Measurements from ENCODE around the genes CYB5R2, NLRP10, LMO1 and STK33.

GRCh38 chr11:7600222-7600985 is 72.9 kb downstream of the CYB5R2 start:
- PRO-cap: no peak

- PRO-cap: no peak
These were observed 61.2 kb downstream of the CYB5R2 start for GRCh38 chr11:7612012-7612566.

DNA sequence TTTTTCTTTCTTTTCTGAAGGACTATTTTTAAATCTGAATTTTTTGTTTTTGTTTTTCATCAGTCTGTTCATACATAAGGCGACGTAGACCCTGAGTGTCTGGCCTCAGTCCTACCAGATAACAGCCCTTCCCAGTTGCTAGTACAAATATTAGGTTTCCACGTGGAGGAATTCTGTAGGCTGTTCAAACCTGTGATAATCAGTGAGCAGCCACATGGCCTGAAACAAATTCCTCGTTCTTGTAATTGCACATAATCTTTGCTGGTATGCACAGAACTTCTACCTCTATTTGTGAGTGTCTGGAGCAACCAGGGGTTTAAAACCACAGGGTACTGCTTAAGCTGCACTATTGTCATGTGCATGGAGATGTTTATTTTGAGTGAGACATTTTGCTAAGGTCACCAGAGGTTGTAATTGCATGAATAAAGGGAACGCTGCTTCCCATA is 60.7 kb downstream of the CYB5R2 start:
- PRO-cap: no peak

GRCh38 chr11:7639390-7640097 is 33.8 kb downstream of the CYB5R2 start:
- PRO-cap: no peak

GRCh38 chr11:7665695-7666043 is 7.6 kb downstream of the CYB5R2 start:
- PRO-cap: no peak

GRCh38 chr11:7673308-7674502 is at the start of gene CYB5R2:
Gene CYB5R2 (minus strand): TSS chr11:7673500.
- PRO-cap: bidirectional peak, plus-strand start at chr11:7673624, minus-strand start at chr11:7673492; bidirectional peak, plus-strand start at chr11:7674338, minus-strand start at chr11:7674183

DNA sequence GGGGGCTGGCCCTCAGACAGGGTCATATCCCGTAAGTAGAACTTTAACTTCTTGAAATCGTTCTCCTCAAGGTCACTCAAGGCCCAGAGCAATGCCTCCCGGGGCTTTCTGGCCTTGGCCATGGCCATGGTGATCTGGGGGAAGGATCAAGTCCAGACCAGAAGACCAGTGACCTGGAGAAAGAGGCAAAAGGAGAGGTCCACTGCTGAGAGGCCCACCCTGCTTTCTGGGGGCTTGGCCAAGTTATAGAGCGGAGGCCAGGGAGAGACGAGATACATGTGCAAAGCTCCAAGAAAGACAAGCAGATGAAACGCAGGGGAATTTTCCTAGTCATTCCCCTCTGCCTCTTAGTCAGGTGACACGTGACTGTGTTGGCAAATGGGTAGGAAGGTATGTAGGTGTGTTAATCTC is 1.9 kb downstream of the NLRP10 start:
- PRO-cap: no peak

- PRO-cap: no peak
These were observed at the start of gene NLRP10 for GRCh38 chr11:7965249-7965512. Gene NLRP10 (minus strand): TSS chr11:7965447.

- PRO-cap: no peak
These were observed at the start of gene LMO1 for GRCh38 chr11:8263572-8264018. Gene LMO1 (minus strand): TSS chr11:8263878.

- PRO-cap: no peak
These were observed 4.0 kb upstream of the LMO1 start for GRCh38 chr11:8267729-8268084.

- PRO-cap: no peak
These were observed 4.8 kb upstream of the LMO1 start for GRCh38 chr11:8268381-8269059.

GRCh38 chr11:8562219-8562870 is 31.7 kb downstream of the STK33 start:
- PRO-cap: no peak

GRCh38 chr11:8593843-8594814 is at the start of gene STK33:
Gene STK33 (minus strand): TSS chr11:8594228.
- PRO-cap: bidirectional peak, plus-strand start at chr11:8594359, minus-strand start at chr11:8594251

DNA sequence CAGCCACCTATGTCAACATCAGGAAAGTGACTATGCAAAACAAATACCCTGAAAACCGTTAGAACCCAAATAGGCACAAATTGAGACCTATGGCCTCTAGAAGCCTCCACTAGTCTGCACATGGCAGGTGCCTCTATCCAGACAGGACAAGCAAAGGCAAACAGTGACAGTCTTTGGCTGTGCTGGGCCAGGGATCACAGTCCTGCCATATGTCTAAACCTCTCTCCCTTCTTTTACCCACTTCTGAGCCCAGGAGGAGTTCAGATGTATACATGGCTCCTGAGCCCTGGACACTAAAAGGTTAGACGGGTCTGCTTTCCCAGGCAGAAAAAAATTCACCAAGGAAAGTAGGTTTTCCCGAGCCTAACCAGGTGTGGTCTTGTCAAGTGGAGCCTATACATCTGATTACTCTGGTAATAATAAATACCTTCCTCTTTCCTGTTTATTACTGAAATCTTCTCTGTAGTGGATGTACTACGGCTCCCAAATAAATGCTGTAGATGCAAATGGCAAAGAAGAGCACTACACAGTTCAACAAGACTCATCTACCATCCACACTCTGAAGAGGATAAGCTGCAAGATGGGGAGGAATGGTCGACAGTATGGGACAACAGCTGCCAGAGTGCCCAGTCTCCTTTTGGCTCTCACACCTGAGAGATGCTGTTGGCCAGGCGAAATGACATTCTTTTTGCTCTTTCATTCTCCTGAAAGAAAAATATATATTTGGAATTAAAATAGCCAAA is 23.4 kb upstream of the STK33 start:
- PRO-cap: no peak

GRCh38 chr11:8647956-8648327 is 34.5 kb downstream of the TRIM66 start:
- PRO-cap: no peak

- PRO-cap: no peak
These were observed 33.7 kb downstream of the RPL27A start for GRCh38 chr11:8716204-8716750.

DNA sequence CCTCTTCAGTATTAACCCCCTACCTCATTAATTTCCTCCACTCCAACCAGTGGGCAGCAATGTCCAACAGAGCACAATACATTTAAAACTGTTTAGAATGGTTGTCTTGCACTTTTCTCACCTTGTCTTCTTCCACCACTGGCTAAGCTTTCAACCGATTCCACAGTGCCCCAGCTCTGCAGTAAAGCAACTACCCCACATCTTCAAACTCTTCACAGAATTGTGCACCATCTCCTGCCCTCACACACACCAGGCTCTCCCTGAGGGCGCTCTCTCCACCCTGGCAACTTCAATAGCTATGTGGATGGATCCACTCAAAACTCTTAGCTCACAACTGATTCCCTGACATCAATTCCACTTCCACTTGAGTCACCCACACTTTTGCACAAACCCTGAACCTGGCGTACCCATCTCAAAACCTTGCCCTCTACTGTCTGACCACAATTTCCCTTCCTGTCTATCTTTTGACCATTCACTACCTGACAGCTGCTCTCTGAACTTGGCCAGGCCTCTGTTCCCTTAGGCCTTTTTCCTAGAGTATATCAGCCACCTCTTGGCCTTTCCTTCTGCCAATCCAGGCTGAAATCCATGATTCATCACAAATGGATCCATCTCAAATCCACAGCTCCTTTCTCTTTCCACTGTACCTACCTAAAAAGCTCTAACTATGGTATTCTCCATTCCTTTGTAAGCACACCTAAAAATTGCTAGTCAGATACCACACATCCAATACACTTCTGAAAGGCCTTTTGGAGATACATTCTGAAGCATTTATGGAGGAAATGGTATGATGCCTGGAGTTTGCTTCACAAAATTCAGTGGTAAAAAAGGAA is 21.9 kb downstream of the DENND2B start:
- PRO-cap: no peak

GRCh38 chr11:8808575-8808847 is 2.0 kb downstream of the DENND2B start:
- PRO-cap: no peak

DNA sequence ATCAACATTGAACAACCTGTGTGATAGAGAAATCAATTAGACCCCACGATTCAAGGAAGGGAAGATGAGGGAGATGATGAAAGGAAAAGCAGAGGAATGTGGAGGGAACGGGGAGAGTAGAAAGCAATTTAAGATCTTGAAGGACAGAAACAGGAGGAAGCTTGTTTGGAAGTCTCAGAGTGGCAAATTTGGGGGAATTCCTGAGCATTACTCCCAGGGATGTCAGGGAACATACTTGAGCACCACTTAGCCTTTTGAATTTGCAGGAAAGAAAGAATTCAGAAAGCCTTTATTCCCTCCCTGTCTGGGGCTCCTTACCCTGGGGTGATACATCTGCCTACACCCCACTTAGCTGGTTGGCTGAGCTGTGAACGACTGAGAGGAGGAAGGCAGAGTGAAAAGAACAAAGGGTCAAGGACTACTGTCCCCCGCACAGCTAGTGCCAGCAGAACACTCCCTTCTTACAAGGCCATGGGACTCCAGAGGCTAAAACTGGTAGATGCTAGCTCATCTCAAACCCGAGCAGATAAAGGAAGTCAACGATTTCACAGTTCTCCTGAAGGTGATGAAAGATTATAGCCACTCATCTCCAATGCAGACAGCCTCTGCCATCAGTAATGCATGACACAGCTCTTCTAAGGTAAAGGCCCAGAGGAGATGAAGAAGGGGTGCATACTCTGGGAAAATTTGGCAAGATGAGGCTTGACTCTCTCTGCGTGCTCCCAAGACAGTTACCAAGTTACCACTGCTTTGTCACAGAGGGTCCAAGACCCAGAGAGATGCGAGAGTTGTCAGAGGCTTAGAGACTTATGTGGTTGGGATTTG is 16.6 kb upstream of the DENND2B start:
- PRO-cap: no peak

DNA sequence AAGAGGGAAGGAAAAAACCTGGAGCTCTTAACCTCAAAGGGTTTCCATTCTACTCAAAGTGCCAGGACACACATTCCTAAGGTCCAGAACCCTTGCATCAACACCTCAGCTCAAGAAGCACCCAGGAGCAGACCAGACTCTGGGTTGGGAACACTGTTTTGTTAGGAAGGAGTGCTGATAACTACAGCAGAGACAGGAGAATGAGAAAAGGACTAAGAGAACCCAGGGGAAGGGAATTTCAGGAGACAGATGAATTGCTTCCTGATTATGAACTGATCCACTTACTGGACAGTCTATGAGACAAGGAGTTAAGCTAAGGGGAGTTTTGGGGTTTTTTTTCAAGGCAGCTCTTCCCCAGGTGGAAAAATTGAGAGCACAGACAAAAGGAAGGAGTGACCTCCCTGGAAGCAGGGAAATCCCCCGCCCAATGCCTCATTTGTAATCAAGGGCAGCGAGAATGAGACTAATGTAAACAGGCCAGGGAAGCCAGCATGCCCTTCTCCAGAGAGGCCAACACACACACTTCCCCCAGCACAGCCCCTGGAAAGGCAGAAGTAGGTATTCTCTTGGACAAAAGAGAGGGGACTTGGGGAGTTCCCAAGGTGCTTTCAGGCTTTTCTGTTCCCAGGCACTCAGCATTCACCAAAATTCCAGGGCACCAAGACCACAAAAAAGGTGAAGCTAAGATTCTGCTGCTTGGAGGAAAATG is 29.3 kb upstream of the DENND2B start:
- PRO-cap: no peak

All from sternocleidomastoid (tissue), 1 donor.